Metanephros (tissue), 2 donors: ENCODE measurements around a stretch of chr10.

GRCh38 chr10:53000709-53001237 is 228.2 kb upstream of the MBL2 start:
- RAMPAGE, long total RNA = no peak

DNA sequence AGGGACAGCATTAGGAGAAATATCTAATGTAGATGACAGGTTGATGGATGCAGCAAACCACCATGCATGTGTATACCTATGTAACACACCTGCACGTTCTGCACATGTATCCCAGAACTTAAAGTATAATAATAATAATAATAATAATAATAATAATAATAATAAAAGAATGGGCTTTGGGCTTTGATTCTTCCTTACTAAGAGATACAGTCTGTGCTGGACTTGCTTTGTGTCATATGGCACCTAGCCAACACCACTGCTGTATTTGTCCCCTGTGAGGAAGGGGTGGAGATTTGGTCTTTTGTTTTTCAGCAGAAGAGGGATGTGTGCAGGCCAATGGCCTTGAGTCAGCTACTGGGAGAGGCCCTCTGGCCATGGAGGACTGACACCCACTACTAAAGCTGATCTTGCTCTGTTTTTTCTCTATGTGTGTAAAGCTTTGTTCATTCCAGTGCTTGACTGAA is 573.0 kb upstream of the PCDH15 start:
- RAMPAGE, long total RNA = no peak

DNA sequence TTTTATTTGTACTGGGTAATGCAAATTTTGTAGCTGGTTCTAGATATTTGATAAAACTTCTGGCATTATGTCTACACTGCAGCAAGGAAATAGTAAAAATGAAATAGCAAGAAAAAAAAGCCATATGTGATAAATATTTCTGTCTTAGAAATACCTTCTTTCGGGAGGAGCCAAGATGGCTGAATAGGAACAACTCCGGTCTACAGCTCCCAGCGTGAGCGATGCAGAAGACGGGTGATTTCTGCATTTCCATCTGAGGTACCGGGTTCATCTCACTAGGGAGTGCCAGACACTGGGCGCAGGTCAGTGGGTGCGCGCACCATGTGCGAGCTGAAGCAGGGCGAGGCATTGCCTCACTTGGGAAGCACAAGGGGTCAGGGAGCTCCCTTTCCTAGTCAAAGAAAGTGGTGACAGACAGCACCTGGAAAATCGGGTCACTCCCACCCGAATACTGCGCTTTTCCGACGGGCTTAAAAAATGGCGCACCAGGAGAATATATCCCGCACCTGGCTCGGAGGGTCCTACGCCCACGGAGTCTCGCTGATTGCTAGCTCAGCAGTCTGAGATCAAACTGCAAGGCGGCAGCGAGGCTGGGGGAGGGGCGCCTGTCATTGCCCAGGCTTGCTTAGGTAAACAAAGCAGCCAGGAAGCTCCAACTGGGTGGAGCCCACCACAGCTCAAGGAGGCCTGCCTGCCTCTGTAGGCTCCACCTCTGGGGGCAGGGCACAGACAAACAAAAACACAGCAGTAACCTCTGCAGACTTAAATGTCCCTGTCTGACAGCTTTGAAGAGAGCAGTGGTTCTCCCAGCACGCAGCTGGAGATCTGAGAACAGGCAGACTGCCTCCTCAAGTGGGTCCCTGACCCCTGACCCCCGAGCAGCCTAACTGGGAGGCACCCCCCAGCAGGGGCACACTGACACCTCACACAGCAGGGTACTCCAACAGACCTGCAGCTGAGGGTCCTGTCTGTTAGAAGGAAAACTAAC is 461.3 kb downstream of the ZWINT start:
- RAMPAGE, long total RNA = no peak

GRCh38 chr10:56154802-56155379 is 206.2 kb downstream of the ZWINT start:
- RAMPAGE, long total RNA = no peak

GRCh38 chr10:58268207-58268558 is 489 bp upstream of the IPMK start:
- RAMPAGE, long total RNA = no peak

DNA sequence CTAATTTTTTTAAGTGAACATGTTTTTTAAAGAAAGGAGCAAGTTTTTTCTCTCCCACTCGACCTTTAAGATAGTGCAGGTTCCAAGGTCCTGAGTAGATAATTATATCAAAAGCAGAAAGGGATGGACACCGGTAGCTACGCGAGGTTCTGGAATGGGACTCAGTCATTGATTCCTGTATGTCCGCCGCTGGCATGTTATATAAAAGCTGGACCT is 495 bp upstream of the CISD1 start:
- RAMPAGE, long total RNA = no peak

GRCh38 chr10:58327015-58327423 is 7.8 kb upstream of the UBE2D1 start:
- RAMPAGE, long total RNA = no peak

GRCh38 chr10:58371240-58371873 is 13.9 kb upstream of the TFAM start:
- RAMPAGE, long total RNA = no peak

DNA sequence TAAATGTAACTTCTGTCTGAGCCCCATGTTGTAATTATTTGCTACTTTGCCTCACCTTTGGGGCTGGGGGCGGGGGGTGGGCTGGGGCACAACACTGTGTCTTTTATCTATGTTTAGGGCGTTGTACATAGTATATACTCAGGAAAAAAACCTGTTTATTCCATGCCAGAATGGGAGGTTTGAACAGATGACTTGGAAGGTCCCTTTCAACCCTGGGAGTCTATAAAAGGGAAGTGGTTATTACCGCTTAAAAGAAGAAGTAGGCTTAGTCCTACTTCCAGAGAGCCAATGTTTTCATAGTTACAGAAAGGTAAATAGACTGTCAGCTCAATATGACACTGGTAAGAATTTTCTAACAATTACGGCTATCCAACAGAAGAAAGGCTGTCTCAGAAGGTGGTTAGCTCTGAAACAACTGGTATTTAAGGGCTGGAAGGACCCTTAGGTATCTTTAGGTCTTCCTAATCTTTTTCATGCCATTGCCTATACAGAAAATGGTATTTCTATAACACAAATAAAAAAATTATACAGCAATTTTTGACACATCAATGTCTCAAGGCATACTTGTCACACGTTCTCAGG is 1.1 kb upstream of the TFAM start:
- RAMPAGE, long total RNA = no peak

DNA sequence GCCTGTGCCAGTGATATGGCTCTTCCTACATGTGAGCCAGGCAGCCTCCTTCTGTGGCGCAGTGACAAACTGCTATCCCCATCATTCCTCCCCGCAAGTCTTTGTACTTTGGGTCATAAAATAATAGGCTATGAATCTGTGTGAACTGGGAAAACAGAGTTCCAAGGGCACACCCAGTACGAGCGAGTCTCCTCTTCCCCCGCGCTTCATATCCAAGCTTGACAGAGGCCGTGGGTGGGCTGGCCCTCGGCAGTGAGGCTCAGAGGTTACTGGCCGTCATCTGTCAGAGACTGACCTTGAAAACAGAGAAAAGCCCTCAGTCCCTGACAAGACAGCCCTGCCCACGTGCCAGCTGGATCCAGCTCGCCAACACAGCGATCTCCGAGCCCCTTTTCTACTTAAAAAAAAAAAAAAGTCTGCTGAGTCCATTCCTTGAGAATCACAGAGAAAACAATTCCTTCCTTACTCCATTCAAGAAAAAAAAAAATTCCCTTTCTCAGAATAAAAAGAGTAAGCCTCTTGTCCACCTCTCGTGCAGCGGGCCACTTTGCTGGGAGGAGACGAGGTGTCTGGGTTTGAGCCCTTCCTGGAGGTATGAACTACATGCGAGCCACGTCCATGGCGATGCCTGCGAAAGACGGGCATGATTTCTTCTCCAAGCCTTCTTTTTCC is 848 bp upstream of the BICC1 start:
- RAMPAGE, long total RNA = no peak

DNA sequence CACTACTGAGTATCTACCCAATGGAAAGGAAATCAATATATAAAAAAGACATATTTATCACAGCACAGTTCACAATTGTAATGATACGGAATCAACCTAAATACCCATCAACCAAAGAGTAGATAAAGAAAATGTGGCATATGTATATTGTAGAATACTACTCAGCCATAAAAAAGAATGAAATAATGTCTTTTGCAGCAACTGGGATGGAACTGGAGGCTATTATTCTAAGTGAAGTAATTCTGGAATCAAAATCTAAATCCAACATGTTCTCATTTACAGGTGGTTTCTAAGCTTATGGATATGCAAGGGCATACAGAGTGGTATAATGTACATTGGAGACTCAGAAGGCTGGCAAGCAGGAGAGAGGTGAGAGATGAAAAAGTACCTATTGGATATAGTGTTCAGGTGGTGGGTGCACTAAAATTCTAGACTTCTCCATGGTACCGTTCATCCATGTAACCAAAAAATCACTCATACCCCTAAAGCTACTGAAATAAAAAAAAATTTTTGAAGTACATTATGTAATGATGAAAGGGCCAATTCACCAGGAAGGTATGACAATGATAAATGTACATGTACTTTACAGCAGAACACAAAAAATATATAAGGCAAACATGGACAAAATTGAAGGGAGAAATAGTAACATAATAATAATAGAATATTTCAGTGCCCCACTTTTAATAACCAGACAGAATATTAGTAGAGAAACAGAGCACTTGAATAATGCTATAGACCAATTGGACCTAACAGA is 26.5 kb downstream of the BICC1 start:
- RAMPAGE, long total RNA = no peak

DNA sequence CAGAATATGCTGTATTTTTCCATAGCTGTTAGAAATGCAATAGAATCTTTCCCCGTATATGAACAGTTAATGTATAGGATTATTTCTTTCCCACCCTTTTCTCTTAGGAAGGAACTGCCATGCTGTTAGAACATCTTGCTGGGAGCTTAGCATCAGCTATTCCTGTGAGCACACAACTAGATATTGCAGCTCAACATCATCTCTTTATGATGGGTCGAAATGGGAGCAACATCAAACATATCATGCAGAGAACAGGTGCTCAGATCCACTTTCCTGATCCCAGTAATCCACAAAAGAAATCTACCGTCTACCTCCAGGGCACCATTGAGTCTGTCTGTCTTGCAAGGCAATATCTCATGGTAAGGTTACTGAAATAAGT is 276.9 kb downstream of the BICC1 start:
- RAMPAGE, long total RNA = no peak

- RAMPAGE, long total RNA = no peak
Observed at GRCh38 chr10:58967536-58967945, 208.9 kb upstream of the PHYHIPL start.

GRCh38 chr10:59037437-59037869 is 139.0 kb upstream of the PHYHIPL start:
- RAMPAGE, long total RNA = no peak

- RAMPAGE, long total RNA = no peak
Observed at GRCh38 chr10:59868272-59869259, 37.8 kb downstream of the CCDC6 start.

GRCh38 chr10:59960794-59961122 is 54.4 kb upstream of the CCDC6 start:
- RAMPAGE, long total RNA = no peak

GRCh38 chr10:59991405-59992239 is 85.3 kb upstream of the CCDC6 start:
- RAMPAGE, long total RNA = no peak

- RAMPAGE, long total RNA = no peak
Observed at GRCh38 chr10:60140266-60141271, 234.2 kb upstream of the CCDC6 start.

DNA sequence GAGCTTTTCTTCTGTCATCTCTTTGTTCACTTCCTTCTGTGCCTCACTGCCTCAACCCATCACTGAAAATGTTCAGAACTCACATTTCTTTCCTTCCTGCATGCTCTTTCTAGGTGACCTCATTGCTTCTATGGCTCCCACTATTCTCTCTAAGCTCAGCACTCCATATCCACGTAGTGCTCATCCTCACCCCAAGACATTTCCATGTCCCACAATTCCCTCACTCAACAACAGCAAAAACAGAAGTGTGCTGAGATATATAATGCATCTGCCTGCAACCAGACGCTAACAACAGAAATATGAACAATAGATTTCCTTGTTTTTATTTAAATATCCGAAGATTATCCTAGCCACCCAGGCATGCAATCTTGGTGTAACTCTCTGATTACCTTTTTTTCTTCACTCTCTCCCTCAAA is 104.1 kb downstream of the ANK3 start:
- RAMPAGE, long total RNA = no peak

- RAMPAGE, long total RNA = no peak
Observed at GRCh38 chr10:60481145-60481602, 91.5 kb upstream of the ANK3 start.